Neuron (in vitro differentiated cells): ENCODE results near the gene CFAP97.

DNA sequence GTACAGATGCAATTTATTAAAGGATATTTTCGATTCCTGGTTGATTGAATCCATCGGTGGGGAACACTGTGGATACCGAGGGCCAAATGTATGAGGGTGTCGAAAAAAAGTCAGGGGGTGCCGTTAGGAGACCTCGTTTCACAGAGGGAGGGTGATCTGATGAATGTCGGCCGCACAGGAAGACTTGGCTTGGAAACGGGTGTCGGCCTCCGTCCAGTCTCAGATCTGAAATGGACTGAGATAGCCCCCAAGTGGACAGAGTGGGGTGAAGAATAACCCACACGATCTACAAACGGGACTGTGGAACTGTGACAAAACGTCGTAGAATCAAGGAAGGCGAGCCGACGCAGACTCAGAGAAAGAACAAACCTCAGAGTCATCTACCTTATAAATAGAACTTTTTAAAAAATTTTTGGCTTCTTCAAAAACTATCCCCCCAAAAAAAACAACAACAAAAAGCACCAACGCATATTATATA lies 63.6 kb upstream of the IRF2 start:
- PRO-cap: unidirectional peak, minus-strand start at position 232 of the sequence

DNA sequence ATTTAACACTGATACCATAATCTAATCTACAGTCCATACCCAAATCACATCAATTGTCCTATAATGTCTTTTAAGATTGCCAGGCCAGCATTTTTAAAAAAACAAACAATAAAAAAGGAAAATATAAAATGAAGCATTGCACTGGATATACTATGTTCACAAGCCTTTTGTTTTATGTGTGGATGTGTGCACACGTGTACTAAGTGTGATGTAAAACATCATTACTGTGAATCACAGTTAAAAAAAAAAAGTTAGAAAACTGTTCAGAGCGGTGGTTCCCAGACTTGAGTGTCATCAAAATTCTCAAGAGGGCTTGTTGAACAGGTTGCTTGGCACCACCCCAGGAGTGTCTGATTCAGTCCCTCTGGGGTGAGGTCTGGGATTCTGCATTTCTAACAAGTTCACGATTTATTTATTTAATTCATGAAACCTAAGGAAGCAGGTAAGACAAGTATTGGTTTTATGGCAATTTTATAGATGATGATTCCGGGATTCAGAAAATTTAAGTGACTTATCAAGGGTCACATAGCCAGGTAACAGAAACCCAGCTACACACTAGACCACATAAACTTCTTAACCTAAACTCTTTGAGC lies 1.8 kb downstream of the CENPU start:
- PRO-cap: no peak

DNA sequence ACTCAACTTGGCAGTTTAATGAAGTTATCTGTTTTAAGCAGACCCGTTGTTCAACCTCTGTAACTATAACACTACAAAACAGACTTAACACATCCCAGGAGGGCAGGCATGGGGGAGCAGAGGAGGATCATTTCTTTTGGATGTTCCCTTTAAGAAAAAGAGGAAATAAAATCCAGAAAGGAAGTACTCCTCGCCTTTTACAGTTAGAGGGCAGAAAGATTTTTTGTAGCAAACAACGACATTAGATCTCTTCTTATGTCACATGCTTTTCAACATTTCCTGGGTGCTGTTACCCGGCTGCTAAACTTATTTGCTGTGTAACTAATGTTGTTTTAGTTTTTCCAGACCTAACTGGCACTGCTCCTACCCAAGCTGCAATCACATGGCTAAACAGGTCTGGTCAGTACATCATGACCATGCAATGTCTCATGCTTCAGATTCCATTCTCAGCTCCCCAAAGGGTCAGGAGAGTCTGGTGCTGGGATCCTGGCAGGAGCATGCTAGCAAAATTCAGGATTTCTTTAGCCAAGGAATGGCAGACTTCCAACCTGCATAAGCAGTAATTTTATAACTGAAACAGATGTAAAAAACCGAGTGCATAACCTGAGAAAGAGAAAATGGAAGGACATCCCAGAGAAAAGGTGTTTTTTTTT lies 12.5 kb upstream of the CENPU start:
- PRO-cap: no peak

- PRO-cap: no peak
Observed at GRCh38 chr4:184752960-184753530, 19.1 kb upstream of the CENPU start.

GRCh38 chr4:184756094-184756812 lies 22.4 kb upstream of the CENPU start:
- PRO-cap: no peak

- PRO-cap: no peak
Observed at GRCh38 chr4:184766354-184767134, 32.6 kb upstream of the CENPU start.

GRCh38 chr4:184850241-184850695 lies 24.5 kb upstream of the ACSL1 start:
- PRO-cap: no peak

- PRO-cap: no peak
Observed at GRCh38 chr4:184968680-184969152, 49.6 kb upstream of the HELT start.

DNA sequence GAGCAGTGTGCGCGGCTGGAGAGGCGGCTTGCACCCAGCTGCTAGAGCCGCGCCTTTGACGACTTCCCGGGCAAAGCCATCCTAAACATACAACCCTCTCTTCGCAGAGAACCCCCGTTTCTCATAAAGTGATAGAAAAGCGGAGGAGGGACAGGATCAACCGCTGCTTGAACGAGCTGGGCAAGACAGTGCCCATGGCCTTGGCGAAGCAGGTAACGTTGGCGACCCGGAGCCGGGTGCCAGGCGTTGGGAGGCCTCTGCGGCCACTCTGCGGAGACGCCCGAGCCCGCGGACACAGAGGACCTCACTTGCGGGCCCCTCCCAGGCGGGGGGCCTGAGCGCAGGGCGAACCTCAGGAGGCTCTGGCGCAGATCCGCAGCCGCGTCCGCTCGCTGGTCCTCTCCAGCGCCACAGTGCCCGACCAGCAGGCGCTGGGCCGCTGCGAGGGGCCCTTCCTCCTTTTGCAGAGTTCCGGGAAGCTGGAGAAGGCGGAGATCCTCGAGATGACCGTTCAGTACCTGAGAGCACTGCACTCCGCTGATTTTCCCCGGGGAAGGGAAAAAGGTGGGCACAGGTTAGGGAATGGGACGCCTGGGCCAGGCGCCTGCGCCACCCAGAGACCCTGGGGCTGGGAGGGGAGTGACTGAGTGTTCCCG lies 1.1 kb downstream of the HELT start:
- PRO-cap: no peak

GRCh38 chr4:185110499-185110898 lies 32.6 kb upstream of the SLC25A4 start:
- PRO-cap: no peak

DNA sequence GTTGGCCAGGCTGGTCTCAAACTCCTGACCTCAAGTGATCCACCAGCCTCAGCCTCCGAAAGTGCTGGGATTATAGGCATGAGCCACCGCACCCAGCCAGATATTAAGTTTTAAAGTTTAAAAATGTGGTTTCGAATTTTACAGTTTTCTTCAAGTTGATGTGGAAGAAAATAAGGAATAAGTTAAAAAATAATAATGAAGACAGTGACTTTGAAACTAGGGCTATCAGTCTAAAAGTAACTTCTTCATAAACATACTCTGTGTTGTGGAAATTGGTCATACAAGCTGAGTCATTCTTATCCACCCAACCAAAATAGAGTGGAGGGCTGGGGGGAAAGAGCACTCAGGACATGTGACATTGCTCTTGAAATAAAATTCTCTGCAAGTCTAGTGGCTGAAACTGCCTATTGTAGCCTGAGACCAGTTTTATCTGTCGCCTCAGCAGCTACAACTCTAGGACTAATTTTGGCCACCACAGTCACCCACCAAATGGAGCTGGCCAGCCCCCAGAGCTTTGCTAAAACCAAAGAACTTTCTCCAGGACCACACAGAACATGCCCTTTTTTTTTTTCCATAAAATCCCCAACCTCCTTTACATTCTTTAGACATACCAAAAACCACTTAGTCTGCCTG lies 23.2 kb upstream of the SLC25A4 start:
- PRO-cap: no peak

DNA sequence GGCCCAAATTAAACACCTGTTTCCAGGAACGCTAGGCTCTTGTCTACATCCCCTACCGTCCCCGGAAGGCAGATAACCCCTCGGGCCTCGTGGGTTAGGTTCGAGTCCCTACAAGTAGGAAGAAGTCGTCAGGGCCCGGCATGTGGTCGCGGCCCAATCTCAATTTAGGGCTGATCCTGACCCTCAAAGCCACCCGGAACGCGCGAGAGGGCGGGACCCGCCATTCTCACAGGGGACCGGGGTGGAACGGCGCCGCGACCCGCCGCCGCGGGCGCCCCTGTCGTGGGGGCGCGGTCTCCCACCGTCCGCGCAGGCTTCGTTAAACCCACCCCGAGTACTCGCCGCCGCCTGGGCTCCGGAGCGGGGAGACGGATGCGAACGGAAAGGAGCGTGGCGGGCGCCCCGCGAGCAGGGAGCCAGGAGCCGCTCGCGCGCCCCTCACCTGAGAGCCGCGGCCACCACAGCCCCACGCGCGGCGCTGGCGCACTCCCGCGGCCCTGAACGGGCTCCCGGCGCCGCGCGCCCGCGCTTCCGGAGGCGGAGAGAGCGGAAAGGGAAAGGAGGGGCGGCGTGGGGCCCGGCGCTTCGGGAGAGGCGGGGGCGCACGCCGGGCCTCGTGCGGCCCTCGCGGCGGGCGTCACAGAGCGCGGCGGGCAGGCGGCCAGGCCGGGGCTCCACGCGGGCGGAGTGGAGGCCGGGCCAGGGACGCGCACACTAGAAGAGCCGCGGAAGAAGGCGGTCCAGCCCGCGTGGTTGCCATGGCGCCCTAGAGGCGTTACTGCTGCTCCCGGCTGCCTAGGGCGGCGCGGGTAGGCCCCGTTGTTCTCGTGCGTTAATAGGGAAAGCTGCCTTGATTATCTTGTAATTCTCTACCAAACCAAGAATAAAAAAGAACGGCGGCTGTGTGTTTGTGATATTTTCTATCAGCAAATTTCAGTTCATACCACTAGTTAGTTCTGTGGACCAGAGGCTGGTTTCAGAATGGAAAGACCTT lies at the start of gene CFAP97:
Gene CFAP97 (minus strand): TSS at position 545 of the 994 bp plus-strand sequence.
- PRO-cap: bidirectional peak, plus-strand start at position 366 of the sequence, minus-strand start at position 413 of the sequence; bidirectional peak, plus-strand start at position 642 of the sequence, minus-strand start at position 689 of the sequence

DNA sequence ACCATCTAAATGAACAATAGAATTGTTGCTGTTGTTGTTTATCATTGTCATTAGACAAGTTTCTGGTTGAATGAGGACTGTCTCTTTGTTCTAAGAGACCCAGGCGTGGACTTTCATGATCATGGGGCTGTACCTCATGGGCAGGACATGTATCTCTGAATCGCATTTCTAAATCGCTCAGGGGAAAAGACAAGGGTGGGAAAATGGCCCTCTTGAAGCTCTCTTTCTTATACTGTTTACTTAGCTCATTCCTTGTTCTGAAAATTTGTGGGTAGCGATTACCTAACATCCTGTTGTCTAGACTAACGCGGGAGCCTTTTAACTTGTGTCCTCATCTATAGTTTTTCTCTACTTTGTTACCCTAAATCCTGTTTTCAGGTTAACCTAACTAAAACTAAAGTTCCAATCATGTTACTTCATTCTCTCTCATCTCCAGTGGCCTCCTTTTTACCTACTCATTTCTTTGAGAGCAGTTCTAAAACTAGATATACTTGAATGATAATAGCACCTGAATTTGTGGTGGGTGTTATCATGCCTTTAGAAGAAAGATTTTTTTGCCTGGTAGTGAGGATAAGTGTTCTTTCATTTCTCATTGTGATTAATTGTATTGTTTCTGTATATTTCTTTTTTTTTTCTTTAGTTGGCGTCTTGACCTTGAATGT lies 45.0 kb downstream of the SNX25 start:
- PRO-cap: no peak

GRCh38 chr4:185384563-185385224 lies 11.0 kb downstream of the LRP2BP start:
- PRO-cap: no peak

DNA sequence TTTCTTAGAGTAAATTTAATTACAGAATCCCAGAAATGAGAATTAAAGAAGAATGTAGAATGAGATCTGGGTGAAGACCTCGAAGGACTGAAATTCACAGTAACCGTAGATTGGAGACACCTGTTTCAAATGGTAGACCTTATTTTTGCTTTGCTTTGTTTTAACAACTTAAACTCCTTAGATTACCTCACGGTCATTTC lies 12.5 kb downstream of the PDLIM3 start:
- PRO-cap: no peak

DNA sequence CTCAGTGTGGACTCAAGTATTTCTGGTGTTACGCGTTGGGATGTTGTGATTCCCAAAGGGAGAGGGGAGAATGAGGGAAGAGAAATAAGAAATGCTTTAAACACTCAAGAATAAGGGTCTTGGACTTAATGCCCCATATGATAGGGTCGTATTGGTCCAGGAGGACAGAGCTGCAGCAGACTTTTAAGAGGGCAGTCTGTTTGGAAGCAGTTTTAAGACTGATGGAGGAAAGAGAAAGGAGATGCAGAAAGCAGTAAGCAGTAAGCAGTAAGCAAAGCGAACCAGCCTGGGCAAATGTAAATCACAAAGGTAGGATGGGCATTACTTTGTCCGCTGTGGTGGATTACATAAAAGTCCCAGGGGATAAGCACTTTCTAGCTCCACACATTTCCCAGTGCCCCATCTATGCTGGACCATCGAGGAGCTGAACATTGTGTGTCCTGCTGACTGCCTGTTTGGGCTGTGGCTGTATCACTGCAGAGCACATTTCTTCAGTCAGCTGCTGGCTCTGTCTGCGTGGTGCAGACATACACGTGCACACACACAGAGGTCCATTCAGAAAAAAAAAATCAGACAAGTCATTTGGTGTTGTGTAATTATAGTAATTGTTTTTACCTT lies 867 bp upstream of the PDLIM3 start:
- PRO-cap: bidirectional peak, plus-strand start at position 402 of the sequence, minus-strand start at position 273 of the sequence

DNA sequence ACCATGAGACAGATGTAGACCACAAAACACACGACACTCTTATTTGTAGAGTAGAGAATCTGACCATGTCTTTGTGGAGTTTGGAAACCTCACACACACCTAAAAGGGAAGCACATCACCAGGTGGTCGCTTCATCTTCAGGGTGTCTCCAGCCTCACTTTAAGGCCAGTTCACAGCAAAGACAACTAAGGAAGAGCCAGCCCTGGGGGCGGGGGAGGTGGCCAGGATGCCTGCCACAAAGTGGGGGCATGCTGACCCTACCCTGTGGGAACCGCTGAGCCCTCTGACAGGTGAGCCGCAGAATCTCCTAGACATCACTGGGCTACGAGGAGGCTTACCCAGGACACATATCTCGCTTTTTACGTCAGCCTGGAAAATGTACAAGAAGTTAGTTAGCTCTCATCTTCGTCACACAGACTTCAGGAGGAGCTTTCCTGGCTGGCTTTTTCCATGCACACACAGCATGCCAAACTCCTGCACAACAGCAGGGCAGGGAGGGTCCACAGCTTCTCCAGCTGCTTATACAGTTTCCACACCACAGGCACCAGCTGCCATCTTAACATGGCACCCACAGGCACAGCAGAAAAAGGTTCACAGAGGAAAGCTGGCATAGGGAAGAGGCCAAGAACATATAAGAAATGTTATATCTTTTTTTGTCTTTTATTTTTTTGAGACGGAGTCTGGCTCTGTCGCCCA lies 64.5 kb upstream of the PDLIM3 start:
- PRO-cap: no peak

GRCh38 chr4:185695847-185696176 lies 116.2 kb downstream of the SORBS2 start:
- PRO-cap: no peak

- PRO-cap: no peak
Observed at GRCh38 chr4:185699984-185700530, 111.9 kb downstream of the SORBS2 start.

DNA sequence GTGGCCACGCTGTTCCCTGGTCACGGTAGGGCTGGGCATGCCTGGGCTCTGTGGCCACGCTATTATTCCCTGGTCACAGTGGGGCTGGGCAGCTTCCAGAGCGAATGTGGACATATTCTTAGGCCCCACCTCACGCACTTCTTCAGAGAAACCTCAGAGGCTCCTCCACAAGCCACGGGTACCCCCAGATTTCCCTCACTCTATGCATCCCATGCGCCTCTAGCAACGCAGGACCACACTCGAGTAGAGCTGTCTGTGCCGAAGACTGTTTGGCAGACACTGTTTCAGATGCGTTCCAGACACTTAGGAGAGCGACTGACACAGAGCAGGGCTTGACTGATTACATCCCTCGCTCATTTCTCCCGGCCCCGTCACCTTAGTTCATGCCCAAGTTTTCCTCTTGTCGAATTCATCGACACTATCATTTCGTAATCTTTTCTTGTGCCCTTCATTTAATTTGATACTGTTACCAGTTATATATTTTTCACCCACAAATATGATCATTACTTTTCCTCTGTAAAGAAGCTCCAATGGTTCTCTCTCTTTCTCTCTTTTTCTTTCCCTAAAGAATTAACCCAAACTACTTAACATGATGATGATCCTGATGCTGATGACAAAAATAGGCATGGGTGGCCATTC lies 15.0 kb downstream of the SORBS2 start:
- PRO-cap: no peak